A375 (cell line): ENCODE measurements around a stretch of chr6.

DNA sequence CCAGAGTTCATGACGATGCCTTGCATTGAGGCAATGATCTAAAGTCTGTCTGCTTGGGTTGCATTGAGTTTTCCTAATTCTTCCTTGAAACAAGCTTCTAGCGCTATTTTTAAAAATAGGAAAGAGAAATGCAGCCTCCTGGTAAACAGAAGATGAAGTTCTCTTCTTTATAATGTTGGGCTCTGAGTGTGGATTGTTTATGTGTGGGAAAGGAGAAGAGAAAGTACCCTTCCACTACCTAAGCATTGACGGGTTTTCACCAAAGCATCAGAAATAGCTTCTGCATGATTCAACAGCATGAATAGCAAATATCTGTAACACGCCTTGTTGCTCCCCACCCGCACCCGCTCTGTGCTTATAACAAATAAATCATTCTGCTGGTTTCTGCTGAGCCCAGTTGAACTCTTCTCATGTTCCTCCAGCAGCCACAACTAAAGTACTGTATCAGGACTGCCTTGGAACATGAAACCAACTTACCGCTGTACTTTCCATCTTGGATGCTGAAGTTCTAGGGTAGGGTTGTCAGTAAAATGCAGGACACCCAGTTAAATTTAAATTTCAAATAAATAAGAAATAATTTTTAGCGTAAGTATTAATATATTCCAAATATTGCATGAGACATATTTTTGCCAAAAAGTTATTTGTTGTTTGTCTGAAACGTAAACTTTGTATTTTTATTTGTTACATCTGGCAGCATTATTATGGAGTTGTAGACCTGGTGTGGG, 20.7 kb downstream of the TXLNB start:
- RAMPAGE, long total RNA: no peak

DNA sequence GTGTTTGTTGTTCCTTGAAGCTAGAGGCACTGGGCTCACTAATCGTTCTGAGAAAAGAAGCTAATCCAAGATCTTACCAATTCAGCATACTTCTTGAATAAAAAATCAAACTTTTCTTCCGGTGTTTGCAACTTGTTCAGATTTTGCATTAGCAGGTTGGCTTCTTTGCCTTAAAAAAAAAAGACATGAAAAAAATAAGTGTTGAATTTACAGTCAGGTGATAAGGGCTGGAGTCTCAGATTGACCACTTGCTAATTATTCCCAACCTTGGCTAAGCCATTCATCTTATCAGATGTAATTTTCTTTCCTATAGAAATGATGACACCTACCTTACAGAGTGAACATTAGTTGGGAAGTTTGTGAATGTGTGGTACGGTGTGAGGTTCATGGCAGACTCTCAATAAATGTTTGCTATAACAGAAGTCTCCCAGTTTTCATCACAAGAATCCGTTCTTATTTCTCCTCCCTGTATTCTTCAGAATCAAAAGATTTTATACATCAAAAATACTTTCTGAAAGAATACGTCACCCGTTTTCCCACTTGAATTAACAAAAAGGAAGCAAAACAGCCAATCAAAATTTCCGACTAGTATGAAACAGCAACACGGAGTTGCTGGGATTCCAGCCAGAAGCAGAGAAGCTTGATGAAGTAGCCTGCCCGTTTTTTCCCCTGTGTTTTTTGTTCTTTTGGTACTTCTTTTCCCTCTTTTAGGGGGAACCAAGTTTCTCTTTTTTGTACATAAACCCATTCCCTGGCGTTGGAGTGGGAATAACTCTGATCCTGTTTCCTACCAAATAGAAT, 14.8 kb downstream of the TXLNB start:
- RAMPAGE, long total RNA: no peak

DNA sequence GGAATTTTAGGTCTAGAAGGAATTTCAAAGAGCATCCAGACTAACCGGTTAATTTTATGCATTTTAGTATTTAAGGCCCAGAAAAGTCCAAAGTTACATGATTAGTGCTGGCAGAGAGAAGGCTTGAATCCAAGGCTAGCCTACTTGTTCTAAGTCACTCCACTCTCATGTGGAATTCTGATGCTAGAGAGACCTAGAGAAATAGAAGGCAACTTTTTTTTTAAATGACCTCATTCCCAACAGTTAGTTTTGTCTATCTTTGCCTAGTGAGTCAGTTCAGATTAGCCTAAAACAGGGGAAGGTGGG, 13.7 kb downstream of the TXLNB start:
- RAMPAGE, long total RNA: no peak

- RAMPAGE, long total RNA: no peak
Observed at GRCh38 chr6:139289104-139289818, 2.5 kb downstream of the TXLNB start.

GRCh38 chr6:139433593-139433921, 59.1 kb upstream of the CITED2 start:
- RAMPAGE, long total RNA: no peak

DNA sequence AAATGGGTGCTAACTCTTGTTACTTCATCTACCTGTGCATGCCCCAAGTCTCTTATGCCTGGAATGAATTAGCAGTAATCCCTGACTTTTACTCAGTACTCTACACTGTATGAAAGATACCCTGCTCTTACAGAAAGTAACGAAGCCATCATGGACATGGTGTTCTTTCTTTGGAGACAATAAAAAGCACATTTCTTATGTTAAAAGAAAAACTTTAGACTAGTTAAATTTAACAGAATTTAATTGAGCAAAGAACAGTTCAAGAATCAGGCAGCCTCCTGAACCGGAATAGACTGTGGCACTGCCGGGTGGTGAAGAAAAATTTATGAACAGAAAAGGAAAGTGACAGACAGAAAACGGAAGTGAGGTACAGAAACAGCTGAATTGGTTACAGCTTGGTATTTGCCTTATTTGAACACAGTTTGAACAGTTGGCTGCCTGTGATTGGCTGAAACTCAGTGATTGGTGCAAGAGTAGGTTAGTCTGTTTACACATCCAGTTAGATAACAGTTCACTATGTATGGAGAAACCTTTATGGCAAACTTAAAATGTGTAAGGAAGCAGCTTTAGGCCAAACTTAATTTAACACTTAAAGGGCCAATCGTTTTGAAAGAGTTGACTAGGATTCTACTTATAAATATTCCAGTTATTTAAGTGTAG, 115.9 kb upstream of the CITED2 start:
- RAMPAGE, long total RNA: no peak

DNA sequence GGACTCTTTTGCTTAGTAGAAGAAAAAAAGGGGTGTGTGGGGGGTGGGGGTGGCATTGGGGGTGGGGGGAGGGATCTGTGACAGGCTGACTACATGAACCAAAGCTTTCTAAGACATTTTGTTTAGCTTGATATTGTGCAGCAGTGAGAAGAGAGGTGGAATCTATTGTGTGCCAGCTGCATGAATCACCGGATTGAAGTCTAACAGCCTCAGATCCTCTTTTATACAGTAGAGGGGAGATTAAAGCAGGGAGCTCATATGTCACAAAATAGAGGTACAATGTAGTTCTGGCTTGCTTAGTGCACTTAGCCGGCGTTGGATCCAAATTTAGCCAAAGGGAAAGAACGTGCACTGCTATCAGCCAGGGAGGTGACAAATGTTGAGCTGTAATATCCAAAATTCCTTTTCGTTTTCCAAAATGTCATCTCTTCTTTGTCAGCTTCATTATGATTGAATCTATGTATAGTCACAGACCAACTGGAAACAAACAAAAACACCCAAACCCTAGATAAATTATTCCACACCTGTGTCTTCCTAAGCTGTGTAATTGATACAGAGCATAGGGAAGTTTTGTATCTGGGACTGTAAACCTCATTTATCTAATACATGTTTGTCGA, 404.3 kb upstream of the CITED2 start:
- RAMPAGE, long total RNA: no peak

- RAMPAGE, long total RNA: no peak
Observed at GRCh38 chr6:139888795-139889189, 514.3 kb upstream of the CITED2 start.

DNA sequence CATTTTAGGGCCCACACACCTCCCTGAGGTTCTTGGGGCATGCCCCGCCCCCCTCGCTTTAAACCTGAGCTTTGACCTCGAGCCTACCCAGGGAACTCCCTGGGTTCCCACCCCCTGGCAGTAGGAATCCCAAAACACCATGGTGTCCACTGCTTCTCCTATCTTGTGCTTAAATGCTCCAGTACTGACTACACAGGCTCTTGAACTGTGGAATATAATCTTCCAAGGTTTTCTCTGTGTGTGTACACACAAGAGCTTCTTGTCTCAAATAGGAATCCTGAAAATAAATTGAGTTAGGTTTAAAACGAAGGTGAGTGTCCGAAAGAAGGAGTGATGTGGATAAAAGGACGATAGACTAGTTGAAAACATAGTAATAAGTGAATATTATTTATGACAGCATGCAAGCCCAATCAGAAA, 386 bp downstream of the VTA1 start:
- RAMPAGE, long total RNA: no peak

GRCh38 chr6:142218630-142219668, 71.9 kb downstream of the VTA1 start:
- RAMPAGE, long total RNA: no peak

DNA sequence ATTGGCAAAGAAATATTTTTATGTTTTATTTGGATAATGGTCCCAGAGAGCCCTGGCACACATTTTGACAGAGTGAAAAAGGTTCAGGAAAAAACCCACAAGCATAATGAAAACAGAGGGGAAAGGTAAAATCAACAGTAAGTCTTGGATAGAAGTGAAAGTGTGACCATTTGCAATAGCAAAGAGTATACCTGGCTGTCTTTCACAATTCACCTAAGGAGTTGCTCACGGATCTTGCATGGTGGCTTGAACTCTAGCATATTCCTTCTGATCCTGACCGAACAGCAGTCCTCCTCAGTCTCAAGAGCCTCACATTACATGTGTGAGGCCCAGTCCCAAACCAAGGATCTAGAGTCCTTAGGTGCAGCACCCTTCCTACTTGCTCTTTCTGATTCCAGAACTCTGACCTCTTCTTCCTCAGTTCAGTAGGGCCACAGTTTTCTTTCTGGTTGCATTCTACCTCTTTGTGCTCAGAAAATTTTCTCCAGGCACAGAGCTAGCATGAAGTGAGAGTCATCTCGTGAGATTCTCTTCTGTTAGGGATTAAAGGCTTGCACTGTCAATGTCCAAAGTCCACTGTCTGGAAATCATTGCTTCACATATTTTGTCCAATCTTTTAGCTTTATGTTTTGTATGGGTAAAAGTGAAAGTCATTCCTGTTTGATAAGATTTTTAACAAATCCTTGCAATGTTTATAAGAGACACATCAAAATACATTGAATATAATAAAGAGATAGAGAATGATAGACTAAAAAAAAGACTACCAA, 42.4 kb upstream of the ADGRG6 start:
- RAMPAGE, long total RNA: no peak

DNA sequence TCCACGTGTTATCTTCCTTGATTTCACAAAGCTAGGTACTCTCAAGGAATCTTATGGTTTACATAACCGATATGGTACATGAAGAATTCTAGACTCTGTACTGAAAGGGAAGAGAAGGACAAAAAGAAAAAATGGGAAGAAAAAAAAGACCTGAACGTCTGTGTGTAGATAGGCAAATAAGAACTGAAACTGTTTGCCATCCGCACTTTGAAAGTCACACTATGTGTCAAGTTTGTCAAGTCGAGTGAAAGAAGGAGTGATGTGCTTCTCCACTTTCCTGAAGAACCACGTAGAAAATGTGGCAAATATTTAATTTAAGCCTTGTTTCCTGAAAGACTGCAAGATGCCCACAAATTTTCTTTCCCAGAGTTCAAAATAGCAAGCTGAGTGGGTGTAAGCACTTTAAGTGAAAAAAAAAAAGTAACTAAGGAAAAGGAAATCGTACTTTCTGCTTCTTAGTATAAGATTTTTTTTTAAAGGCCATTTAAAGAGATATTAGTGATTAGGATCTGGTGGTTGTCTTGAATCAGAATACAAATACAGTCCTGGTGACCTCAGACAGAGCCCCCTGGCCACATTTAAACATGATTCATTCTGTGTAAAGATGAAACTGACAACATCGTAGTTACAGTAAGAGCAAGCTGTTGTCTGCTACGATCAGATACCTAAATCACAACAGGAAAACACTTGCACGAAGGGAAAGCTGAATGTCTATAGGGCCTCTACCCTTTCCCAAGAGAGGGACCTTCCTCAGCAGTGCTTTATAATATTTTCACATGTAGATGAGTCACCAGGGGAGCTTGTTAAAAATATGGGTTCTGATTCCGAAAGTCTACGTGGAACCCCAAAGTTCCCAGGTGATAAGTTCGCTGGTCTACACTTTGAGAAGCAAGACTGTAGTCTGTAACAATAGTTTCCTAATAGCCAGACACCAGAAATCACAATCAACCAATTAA, 102.4 kb downstream of the HIVEP2 start:
- RAMPAGE, long total RNA: no peak

DNA sequence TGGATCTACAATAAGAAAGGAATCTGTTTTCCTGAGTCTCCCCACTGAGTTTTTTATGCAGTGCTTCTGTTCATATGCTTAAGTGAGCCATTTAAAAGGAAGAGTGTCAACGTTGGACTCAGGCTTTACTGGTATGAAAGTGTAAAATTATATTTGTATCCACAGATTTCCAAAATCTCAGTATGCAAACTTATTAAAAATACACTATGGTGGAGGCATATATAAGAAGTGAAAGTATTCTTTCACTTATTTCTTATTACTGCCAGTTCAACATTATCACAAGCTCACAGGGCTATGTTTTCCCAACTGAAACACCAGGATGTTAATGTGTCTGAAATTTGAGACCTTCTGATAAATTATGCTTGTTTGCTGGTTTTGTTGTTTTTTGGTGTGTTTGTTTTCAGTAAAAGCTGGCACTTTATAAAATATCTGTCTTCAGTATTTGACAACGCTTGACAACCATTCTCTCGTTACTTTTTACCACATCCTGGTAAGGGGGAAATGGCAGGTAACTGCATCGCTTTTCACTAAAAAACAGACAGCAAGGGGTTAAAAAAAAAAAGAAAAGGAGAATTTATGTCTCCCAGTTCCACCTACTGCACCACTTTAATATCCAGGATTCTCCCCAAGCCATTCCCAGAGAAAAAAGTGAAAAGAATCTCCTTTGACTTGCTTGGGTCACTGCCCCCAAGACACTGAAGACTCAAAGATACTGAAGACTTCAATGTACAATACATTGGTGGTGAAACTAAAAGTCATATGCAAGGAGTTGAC, 89.1 kb downstream of the HIVEP2 start:
- RAMPAGE, long total RNA: no peak

GRCh38 chr6:142925544-142926135, 19.3 kb downstream of the HIVEP2 start:
- RAMPAGE, long total RNA: no peak

GRCh38 chr6:142934755-142935322, 10.1 kb downstream of the HIVEP2 start:
- RAMPAGE, long total RNA: no peak

DNA sequence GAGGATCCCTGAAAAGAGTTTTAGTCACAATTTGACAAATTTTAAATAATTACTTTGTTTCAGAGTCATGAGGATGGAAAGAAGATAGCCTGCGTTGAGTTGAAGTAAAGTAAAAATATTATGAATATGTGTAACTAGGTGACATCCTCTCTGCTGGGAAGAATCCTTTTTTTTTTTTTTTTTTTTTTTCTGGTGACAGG, 3.6 kb upstream of the HIVEP2 start:
- RAMPAGE, long total RNA: no peak

DNA sequence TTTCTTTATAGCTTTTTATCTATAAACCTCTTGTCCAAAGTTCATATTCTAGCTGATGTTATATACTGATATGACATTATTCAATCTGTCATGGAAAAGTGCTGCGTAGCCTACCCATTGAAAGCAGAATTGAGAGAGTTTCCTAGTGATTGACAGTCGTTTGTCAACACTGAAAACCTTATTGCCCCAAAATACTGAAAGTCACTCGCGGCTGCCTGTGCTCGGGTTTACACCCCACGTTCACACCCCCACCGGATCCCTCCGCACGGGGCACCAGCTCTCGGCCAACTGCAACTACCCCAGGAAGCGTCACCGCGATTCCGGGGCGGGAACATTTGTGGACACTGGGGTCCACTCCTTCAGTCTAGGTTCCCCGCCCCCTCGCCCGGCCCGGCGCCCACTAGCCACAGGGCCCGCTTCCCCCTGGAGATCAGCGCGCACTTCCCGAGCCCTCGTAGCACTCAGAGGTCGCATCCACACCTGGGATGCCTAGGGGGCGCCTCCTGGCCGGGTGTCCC, 528 bp upstream of the AIG1 start:
- RAMPAGE, long total RNA: no peak

DNA sequence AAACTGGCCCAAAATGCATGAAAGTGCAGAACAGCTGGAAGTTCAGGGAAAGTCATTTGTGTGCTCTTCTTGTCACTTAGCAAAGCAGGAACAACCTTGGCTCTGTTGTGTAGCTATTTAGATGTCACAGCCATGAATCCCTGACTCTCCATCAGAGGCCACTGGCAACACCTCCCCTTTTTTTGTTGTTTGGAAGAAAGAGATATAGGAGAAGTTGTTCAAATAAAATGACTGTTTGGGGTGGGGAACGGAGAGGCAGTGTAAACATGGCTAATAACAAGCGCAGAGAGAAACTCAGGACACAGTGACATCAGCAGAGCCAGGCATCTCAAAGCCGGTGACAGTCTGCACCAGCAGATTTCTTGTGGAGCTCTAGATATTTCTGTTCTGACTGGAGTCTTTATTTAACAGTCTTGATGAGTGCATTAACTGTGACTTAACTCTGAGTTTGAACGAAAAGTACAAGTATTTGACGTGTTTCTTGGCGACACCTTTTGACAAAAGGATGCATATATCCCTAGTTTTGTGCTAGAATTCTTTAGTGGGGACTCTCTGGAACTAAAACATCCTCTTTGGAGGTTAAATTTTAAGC, 54.0 kb downstream of the ADAT2 start:
- RAMPAGE, long total RNA: no peak

DNA sequence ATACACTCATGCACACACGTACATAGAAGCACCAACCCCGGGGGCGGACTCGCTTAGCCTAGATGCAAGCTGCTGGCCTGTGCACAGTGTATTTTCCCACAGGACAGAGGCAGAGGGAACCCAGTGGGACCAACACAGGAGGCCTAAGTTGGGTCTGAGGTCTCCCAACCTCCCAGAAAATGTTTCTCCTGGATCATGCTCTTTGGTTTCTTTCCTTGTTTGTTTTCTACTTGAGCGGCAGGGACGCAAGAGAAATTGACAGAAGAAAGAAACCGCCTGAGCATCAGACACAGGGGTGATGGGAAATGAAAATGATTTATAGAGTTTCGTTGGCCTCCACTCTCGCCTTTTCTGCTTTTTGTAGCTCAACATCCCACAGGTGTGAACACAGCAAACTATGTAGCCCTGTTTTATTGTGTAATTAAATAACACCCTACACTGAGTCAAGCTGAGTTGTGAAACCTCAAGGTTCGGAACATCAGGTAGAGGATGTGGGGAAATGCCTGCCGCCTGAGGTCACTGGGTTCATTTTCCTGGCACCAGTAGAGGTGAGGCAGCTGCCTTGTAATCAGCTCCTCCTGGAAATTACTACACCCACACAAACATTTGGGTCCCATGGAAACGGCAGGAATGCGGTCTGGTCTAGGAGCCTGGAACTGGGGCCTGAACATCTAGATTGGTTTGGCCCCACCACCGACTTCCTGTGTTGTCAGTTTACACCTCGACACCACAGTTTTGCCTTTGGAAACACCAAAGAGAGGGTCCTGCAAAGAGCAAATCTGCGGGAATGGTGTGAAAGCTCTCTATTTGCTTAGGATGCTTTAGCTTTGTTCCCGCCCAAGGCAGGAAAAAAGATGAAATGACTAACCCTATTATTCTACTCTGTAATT, 53.2 kb downstream of the ADAT2 start:
- RAMPAGE, long total RNA: no peak

DNA sequence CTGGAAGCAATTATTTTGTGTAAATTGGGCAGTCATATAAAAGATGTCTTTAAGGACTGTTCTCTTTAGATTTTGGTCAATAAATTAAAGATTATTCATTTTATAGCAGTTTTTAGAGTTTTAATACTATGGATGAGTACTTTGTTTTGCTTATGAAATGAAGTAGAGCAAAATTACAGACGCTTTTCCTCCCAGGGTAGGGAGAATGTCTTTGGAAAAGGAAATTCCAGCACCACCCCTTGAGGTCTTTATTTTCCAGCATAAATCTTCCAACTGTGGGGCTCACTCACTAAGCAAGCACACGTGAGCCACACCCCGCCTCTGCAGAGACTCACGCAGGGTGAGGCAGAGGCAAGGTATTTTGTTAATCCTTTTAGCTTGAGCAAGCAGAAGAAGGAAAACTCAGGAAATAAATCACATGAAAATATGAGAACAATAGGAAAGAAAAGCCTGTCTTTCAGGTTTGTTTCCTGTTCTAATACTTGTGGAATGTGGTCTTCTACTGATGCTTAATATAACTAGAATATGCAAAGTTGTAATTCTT, 4.2 kb upstream of the PHACTR2 start:
- RAMPAGE, long total RNA: no peak